Neuron (in vitro differentiated cells): ENCODE measurements around a stretch of chr2.

- PRO-cap: no peak
Measured at GRCh38 chr2:235840009-235840923, 327.9 kb downstream of the GBX2 start.

- PRO-cap: no peak
Measured at GRCh38 chr2:235914348-235915323, 253.6 kb downstream of the GBX2 start.

DNA sequence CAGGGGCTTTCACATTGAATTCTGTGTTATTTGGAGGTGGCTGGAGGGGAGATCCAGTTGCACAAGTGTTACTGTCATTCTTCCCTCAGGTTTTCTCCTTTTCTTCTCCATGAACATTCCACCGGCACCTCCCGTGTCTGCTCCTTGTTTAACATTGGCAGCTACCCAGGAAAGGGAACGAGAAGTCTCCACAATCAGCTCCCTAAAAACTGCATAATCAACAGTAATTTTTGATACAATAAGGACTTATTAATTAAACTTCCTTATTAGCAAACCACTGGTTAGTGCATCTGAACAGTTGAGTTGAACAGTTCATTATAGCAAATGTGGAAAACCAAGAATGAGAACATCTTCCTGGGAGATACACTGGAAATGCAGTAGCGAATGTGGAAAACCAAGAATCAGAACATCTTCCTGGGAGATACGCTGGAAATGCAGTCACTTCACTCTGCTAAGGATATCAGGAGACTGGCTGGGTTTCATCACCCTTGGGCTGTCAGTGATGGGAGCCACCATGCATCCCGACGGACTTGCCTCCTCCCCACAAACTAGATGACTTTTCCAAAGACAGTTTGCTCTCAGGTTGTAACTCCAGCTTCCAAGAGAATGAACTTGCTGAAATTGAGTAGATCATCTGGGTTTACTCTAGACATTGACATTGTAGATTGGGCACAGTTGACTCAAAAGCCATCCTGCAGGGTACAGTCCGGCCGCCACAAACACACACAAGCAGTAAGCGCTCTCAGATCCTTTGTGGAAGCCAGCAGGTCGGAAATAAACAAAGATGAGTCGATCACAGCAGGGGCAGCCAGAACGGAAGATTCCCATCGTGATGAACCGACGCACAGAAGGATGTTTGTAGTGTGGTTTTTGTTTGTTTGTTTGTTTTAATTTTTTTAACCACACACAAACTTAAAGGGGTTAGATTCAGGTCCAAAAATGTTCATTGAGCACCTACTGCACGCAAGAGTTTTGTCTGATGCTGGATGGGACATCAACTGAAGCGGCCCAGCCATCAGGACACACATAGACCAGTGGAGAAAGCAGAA, 192.2 kb downstream of the GBX2 start:
- PRO-cap: no peak

DNA sequence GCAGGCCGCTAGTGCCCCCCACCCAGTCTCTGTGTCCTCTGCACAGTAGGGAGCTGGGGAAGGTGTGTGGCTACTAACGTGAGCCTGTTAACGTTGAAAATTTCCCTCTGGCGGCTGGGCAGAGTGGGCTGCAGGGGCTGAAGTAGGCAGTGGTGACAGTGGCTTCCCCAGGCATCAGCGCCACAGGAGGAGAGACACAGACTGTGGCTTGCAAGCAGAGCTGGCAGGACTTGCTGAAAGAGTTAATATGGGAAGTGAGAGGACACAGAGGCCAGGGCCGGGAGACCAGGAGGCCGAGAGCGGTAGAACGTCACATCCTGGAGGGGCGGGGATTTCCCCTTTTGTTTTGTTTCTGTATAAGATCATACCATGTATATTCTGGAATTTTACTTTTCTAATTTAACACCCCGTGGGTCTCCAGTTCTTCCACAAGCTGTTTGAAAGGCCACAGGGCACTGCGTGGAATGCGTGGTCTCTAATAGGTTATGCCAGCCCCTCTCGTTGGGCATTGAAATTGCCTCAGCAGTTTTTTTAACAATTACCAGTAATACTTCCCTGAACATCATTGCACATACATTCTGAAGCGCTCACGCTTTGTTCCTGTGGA, 166.7 kb downstream of the GBX2 start:
- PRO-cap: no peak

GRCh38 chr2:236036493-236036754, 131.8 kb downstream of the GBX2 start:
- PRO-cap: no peak

DNA sequence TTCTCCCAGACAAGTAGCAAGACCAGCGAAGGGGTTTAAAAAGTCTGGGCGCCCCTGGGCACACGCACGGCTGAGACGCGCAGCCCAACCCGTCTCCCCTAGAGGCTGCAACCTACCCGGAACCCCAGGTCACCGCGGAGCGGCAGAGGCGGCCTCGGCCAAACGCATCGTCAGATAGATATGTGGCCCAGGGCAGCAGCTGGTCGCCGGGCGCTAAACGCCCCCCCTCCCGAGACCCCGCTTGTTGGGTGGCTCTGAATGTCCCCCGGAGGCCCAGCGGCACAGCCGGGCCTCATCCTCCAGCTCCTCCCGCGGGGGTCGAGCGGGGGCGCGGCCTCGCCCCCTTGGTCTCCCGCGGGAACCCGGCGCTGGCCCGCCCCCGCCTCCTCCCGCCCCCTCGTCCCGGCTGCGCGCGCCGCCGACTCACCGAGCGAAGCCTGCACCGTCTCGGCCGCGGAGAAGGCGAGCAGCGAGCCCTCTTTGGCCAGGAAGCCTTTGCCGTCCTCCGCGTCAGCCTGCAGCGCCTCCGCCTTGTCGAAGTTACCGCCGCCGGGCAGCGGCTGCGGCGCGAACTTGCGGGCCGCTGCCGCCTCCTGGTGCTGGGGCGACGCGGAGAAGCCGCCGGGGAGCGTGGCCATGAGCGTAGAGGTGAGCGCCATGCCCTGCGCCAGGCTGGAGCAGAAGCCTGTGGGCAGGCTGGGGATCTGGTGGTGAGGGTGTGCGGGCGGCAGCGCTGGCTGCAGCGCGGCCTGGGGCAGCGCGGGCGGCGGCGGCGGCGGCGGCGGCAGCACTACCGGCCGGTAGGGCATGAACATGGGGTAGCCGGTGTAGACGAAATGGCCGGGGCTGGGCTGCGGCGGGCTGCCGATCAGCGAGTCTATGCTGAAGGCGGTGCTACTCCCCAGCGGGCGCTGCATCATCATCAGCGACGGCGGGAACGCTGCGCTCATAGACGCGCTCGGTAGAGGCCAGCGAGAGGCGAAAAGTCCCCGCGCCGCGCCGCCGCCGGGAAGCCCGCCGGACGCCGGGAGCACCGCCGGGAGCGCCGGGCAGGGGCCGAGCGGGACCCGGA, 828 bp downstream of the GBX2 start:
- PRO-cap: bidirectional peak, plus-strand start at position 442 of the sequence, minus-strand start at position 182 of the sequence; bidirectional peak, plus-strand start at position 949 of the sequence, minus-strand start at position 877 of the sequence

DNA sequence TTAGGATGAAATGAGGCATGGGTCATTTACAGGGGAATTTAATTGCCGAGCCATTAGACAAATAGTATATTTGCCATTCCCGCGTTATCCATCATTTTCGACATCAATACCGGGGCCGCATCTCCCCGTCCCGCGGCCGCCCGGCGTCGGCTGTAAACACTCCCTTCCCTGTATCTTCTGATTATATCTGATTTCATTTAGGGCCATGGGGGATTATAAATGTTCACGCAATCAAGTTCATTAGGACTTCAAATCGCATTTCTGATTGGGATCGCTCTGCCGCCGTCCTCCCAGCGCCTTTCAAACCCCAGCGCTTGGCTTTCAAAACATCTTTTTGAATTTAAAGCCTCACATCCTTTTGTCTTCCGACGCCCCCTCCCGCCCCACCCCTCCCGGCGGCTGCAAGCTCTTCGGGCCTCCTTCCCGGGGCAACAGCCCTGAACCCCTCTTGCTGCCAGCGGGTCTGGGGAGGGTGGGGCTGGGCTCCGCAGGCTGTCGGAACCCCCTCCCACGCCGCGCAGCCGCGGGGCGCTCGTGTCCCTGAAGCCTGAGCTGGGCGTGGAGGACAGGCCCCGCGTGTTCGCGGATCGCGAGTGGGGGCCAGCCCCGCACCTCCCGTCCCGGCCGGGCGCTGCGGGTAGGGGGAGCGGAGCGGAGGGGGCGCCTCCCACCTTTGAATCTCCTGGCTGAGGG, 11.1 kb upstream of the GBX2 start:
- PRO-cap: no peak

DNA sequence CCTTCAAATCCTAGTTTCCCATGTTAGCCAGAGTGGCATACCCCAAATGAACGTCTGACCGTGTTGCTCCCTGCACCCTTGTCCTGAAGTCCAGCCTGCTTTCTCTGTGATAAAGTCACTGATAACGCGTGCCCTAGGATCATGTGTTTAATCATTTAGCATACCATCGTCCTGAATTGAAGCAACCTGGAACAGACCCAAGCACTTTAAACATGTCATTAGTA, 2.9 kb downstream of the ASB18 start:
- PRO-cap: no peak

GRCh38 chr2:236488775-236488974, 18.6 kb downstream of the IQCA1 start:
- PRO-cap: no peak

GRCh38 chr2:236503441-236503921, 3.8 kb downstream of the IQCA1 start:
- PRO-cap: no peak

DNA sequence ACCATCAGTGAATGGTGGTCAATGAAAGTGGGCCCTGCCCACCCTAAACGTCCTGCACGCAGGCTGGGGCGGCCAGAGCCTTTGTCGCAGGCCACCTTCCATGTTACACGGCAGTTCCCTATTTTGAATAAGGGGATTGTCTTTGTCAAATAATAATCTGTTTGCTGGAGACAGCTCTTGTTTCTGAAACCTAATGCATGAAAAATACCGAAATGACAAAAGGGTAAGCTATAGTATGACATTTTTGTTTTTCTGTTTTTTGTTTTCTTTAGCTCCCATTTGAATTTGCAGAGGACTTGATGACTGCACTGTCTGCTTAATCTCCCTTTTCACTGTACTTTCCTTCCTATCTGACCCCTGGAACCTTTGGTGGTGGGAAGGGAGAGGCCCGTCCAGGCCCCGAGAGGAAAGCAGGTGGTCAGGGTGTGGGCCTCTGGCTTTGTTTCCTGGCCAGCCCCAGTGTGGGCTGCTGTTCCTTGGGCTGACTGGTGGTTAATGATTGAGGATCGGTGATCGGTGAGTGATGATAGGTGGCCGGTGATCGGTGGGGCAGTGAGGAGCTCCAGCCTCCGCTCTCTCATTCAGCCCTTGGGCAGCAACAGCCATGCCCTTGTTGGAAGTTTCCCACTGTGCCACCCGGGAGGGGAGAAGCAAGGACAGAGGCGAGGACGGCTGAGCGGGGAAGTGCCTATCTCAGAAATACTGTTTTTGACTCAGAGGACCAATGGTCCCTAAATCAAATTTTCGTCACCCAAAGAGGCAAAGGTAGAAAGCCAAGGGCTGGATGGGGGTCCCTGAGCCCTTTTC, 7.2 kb downstream of the ACKR3 start:
- PRO-cap: no peak

DNA sequence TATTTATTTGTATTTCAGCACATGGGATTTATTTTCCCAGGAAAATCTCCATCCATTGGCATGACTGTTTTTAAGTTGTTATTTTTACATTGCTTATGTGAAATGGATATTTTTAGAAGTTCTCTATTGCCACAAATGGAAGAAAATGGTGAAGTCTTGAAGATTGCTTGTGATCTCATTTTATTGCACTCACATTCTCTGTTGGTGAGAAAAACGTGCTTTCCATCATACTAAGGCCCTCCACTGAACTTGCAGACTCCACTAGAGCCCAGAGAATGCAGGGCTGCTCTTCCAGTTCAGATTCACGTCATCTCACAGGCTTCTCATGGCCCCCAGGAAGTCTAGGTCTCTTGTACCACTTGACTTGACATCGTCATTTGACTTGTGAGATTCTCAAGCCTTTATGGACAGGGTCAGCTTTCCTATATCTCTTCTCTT, 254.8 kb upstream of the COPS8 start:
- PRO-cap: no peak

GRCh38 chr2:236986307-236986919, 99.3 kb upstream of the COPS8 start:
- PRO-cap: no peak

GRCh38 chr2:237057913-237058578, 27.6 kb upstream of the COPS8 start:
- PRO-cap: no peak

GRCh38 chr2:237128105-237128699, 42.5 kb downstream of the COPS8 start:
- PRO-cap: no peak

- PRO-cap: no peak
Measured at GRCh38 chr2:237290325-237290838, 123.6 kb downstream of the COL6A3 start.

DNA sequence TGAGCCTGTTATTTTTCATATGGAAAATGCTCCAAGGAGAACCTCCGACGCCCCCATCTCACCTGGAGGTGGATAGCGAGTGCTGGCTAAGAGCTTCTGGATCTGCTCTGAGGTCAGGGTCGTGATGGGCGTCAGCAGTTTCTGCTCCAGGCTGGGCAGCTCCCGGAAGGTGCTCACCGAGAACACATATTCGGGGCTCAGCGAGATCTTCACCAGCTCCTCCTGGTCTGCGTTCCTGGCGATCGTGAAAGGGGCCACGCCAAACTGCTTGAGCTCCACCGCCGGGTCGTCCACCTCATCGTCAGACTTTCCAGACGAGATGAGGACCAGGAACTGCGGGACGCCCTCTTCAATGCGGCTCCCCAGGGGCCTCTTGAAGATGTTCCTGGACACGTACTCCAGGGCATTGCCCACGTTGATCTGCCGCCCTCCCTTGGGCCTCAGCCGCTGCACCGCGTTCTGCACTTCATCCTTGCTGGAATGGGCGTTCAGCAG, 42.2 kb downstream of the COL6A3 start:
- PRO-cap: no peak

- PRO-cap: no peak
Measured at GRCh38 chr2:237438075-237438659, 24.2 kb upstream of the COL6A3 start.

DNA sequence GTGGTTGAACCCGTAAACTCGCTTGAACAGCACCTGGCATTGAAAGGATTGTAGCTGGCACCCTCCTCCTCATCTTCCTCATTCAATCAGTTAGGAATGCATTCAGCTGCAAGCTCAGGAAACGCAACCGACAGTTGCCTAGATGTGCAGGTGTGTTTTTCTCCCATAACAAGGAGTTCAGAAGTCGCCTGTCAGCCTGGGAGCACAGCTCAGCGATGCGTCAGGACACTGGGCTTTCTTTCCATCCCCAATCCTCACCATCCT, 11.0 kb upstream of the MLPH start:
- PRO-cap: no peak

- PRO-cap: no peak
Measured at GRCh38 chr2:237582328-237582958, 8.1 kb downstream of the RAB17 start.